ENCODE measurements around the genes MYH9 and NCF4.

- PRO-cap, 5 experiments, result peak in 5 of 5 experiments; most common plus-strand start chr22:36162718 (in 3); most common minus-strand start chr22:36162298 (in 1)
- RAMPAGE, long total RNA, 2 experiments, result no peak in any of the 2 experiments
- RRBS, result no CpG with 5 or more reads among the region's 9 CpGs
Observed at GRCh38 chr22:36161875-36162924, 1.6 kb upstream of the APOL3 start.

DNA sequence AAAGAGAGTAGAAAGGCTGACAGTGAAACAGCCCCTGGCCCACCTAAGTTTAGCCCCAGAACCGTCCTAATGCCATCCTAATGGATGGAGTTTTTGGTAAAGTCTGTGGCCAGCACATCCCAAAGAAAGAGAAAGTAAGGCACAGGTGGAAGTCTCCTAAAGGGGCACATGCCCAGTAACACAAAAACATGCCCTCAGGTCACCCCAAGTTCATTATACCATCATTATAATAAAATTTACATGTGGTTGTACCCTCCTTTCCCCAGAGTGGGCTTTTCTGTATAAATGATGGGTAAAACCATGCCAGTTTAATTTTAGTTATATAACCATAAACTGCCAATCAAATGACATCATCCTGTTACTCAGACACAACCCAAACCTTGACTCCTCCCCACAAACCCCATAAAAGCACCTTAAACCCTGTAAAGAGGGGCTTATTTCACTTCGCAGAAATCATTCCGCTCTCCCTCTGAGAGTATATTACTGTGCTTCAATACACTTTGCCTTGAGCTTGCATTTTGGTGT is 5.4 kb upstream of the APOL3 start:
- PRO-cap, 5 experiments, result peak in 2 of 5 experiments; most common plus-strand start position 430 of the sequence (in 2); most common minus-strand start position 279 of the sequence (in 1)
- RAMPAGE, long total RNA, 2 experiments, result no peak in any of the 2 experiments
- RRBS, result no CpG with 5 or more reads among the region's 3 CpGs

DNA sequence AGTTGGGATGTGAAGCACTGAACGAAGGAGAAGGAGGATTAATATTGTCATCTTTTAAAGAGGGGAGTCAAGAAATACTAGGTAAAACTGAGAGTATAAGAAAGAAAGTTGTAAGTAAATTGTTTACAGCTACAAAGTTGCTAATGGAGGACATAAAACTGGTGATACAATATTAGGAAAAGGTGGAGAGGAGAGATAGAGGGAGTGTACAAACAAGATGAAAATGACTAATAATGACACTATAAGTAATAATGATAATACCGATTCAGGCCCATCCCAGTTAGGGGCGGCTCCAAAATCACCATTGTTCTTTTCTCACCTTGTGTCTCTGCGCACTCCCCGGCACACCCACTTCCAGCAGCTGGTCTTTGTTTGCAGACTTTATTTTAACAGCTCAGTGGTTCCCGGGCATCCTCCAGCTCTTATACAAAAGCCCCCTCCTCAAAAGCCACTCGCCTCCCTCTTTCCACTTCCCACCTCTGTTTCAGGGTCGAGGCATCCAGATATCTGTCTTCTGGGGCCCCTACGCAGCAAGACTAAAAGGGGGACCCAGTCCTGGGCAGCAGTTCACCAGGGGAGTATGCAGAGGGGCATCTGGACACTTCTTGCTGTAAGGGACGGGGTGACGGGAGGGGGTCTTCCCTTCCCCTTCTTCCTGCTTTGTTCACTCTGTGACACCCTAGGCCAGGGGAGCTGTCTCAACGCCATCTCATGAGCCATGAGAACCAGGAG is 2.9 kb downstream of the APOL2 start:
- PRO-cap, 5 experiments, result no peak in any of the 5 experiments
- RAMPAGE, long total RNA, 2 experiments, result no peak in any of the 2 experiments
- RRBS, result 70% methylated on average over 1 of the region's 12 CpGs

DNA sequence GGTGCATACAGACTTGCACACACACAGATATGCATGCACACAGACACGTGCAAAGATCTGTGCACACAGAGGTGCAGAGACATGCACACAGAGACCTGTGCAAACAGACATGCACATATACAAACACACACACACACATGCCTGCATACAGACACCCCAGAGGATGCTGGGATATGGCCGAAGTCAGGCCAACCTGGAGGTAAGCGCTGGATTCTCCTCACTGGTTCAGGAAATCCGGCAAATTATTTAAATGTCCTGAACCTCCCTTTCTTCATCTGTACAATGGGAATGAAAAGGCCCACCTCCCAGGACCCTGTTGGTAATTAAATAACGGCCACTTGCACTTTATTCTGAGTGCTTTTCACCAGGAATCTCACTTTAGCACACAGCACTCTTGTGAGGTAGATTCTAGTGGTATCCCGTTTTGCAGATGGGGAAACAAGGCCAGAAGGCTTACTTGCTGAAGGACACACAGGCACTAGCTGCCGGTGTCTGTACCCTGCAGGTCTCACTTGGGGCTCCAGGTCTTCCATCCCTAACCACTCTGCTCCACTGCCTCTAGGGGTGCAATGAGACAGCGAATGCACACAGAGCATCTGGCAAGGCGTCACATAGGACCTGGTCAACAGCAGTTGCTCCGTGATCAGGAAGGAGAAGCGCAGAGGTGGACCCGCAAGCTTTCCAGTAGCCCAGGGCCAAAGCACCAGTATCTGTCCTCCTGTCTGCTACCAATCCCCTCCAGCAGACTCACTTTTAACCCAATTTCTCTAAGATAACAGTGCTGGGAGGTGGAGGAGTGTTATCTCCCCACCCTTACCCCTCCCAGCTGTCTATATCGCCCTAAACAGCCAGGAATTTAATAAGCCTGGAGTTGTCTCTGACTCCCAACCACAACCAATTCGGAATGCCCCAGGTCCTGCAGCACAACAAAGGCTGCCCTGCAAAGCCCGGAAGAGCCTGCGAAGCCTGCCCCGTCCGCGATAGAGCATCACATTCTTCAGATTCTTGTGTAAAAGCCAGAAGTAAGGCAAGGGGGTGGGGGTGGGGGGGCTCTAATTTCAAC is 19.6 kb downstream of the MYH9 start:
- PRO-cap, 5 experiments, result peak in 1 of 5 experiments; most common minus-strand start position 901 of the sequence (in 1)
- RAMPAGE, long total RNA, 2 experiments, result no peak in any of the 2 experiments
- RRBS, result no CpG with 5 or more reads among the region's 19 CpGs

- PRO-cap, 5 experiments, result peak in 4 of 5 experiments; most common plus-strand start chr22:36386467 (in 4); most common minus-strand start chr22:36387185 (in 2)
- RAMPAGE, long total RNA, 2 experiments, result no peak in any of the 2 experiments
- RRBS, result 2% methylated on average over 24 of the region's 57 CpGs
Observed at GRCh38 chr22:36386298-36387301, 1.2 kb downstream of the MYH9 start.

DNA sequence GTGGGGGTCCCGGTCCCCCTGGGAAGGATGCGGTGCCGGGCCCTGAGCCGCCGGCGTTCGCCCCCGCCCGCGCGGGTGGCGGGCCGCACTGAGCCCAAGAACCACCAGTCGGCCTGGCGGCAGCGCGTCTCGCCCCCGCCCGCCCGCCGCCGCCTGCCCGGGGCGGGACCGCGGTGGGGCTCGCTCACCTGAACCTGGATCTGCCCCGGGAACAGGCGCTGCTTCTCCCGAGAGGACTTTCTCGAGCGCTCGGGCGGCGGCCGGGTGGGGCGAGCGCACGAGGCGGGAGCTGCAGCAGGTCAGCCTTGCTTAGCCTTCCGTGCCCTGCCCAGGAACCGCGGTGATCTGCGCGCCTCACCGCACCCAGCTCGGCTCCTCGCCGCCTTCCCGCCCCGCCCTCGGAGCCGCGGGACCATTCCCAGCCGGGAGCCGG is at the start of gene MYH9:
Gene MYH9, minus strand, starts transcription at position 349 of the 433 bp plus-strand sequence.
- PRO-cap, 5 experiments, result peak in 5 of 5 experiments; most common minus-strand start position 347 of the sequence (in 3)
- RAMPAGE, long total RNA, 2 experiments, result start-site peak on the minus strand in 2 of 2 experiments, centred at positions 347 to 354 of the sequence, 631 to 1,910 reads per replicate
- RRBS, result 1% methylated on average over 30 of the region's 57 CpGs

- PRO-cap, 5 experiments, result no peak in any of the 5 experiments
- RAMPAGE, long total RNA, 2 experiments, result no peak in any of the 2 experiments
- RRBS, result 10% methylated on average over 2 of the region's 11 CpGs
Observed at GRCh38 chr22:36416848-36417666, 29.3 kb upstream of the MYH9 start.

DNA sequence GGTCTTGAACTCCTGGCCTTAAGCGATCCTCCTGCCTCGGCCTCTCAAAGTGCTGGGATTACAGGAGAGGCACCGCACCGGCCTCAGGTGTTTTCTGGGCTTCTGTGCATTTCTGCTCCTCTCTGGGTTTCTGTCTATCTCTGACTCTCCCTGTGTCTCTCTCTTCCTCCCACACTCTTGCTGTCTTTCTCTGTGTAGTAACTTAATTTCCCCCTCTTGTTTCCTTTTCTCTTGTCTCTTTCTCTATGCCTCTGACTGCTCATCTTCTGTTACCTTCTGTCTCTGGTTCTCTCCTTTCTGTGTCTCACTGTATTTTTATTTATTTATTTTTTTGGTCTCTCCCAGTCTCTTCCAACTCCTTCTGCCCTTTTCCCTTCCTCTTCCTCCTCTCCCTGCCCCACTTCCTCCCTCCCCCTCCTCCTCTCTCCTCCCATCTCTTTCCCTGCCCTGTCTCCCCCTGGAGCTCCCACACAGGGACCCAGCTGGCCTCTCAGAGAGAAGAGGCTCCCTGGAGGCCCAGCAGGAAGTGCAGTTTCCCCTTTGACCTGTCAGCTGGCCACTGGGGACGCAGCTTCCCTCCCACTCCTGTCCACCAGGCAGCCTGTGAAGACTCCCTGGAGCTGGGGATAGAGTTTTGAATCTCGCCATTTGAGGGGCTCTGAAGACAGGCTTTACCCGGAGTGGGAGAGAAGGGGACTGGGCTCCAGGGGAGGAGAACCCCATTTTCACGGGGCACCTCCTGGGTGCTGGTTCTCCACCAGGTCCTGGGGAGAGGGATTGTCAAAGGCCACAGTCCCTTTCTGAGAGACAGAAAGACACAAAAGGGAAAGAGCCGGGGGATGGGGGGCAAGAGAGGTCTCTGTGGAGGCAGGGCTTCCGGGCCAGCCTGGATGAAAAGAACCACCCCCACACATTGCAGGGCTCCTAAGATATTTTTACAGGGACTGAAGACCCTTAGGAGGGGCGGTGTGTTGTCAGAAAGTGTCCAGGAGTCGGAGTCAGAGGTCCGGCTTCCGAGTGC is 38.4 kb upstream of the MYH9 start:
- PRO-cap, 5 experiments, result no peak in any of the 5 experiments
- RAMPAGE, long total RNA, 2 experiments, result no peak in any of the 2 experiments
- RRBS, result 80% methylated on average over 1 of the region's 14 CpGs

DNA sequence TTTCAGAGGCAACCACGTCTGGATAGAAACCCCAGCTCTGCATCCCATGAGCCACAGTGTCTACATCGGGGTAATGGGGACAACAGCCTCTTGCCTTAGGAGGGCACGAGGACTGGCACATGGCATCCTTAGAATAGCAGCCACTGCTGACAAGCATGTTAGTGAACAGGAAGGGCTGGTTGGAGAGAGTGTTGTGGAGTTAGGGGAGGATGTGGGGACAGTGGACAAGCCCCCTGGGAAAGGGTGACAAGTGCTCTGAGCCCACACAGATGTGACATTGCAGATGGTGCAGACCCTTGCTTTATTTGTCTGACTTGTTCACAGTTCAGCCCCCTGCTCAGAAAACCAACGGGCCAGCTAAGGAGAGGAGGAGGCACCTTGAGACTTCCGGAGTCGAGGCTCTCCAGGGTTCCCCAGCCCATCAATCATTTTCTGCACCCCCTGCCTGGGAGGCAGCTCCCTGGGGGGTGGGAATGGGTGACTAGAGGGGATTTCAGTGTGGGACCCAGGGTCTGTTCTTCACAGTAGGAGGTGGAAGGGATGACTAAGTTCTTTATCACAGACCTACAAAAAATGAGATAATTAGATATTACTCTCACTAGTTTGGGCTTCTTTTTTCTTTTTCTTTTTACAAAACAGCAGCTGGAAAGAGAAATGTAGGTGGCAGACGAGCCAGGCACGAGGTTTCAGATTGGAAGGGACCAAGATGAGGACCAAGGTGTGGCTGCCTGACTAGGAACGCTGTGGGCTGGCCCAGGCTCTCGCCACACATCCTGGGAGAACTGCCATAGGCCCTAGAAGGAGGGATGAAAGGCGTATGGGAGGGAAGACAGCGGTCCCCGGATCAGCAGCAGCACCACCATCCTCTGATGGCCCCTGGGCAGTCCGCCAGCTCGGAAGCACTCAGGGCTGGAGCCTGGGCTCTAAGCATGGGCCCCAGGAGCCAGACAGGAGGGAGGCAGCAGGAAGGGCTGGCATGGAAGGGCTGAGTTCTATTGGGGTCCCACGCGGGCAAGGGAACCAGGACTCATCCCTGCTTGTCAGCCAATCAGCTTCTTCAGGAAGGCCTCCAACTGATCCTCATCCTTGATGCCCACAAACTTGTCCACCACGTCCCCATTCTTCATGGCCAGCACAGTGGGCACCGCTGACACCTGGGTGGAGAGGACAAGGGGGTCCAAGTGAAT is 14.3 kb downstream of the TXN2 start:
- PRO-cap, 5 experiments, result no peak in any of the 5 experiments
- RAMPAGE, long total RNA, 2 experiments, result no peak in any of the 2 experiments
- RRBS, result no CpG with 5 or more reads among the region's 19 CpGs

- PRO-cap, 5 experiments, result peak in 1 of 5 experiments; most common plus-strand start chr22:36528503 (in 1); most common minus-strand start chr22:36528390 (in 1)
- RAMPAGE, long total RNA, 2 experiments, result no peak in any of the 2 experiments
- RRBS, result no CpG with 5 or more reads among the region's 13 CpGs
Observed at GRCh38 chr22:36527927-36528763, 821 bp downstream of the EIF3D start.

DNA sequence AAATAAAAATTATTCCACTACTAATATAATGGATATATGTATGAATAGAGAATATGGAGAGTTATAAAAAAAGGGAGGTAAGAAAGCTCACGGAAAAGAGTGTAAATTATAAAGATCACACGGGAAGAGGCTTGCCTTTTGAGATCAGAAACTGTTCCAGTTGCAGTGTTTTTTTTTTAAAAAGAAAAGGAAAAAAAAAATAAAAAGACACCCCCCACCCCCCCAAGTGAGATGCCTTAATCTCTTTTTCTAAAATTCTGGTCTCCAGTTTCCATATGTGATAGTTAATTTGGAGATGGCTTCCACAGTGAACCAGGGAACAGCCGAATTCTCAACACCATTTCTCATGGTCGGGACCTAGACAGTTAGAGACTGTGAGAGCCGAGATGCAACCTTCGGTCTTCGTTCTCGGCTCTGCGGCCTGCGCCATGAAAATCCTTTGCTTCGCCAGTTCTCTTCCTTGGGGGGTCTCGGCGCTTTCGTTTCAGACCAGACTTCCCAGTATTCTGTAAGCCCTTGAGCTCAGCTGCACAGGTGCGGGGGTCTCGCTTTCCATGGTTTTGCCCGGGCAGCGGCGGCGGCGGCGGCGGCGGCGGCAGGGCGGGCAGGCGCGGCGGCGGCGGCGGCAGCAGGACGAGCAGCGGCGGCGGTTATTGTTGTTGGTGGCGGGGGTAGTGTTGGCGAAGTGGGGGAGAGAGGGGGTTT is 732 bp downstream of the CACNG2 start:
- PRO-cap, 5 experiments, result no peak in any of the 5 experiments
- RAMPAGE, long total RNA, 2 experiments, result no peak in any of the 2 experiments
- RRBS, result no CpG with 5 or more reads among the region's 38 CpGs

DNA sequence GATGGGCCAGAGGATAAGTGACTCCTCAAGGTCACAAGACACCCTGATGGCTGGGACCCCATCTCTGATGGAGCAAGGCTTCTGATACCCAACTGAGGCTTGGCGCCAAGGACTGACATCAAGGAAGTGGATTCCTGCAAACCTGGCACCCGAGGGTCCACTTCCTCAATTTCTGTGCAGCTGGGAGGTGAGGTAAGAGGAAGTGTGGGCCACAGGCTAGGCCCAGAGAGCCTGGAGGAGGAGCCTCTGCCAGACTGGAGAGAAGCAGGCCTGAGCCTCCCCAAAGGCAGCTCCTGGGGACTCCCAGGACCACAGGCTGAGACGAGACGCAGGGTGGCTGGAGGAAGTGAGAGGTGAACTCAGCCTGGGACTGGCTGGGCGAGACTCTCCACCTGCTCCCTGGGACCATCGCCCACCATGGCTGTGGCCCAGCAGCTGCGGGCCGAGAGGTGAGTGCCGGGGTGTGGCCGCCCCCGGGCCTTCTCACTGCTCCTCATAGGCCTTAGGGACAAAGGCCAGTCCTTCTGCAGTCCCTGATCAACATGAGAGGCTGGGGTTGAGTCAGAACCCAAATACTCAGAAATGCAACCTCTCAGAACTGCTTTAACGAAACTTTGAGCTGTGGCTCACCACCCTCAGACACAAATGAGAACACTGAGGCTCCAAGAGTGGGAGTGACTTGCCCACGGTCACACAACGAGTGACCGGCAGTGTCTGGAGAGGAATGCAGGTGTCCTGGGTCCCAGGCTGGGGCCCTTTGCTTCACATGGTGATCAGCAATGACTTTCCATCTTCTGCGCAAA is at the start of gene NCF4:
Gene NCF4, plus strand, starts transcription at position 252 of the 803 bp plus-strand sequence.
- PRO-cap, 5 experiments, result peak in 4 of 5 experiments; most common plus-strand start position 225 of the sequence (in 3)
- RAMPAGE, long total RNA, 2 experiments, result start-site peak on the plus strand in 1 of 2 experiments, centred at position 271 of the sequence, 112 reads per replicate
- RRBS, result no CpG with 5 or more reads among the region's 16 CpGs

- PRO-cap, 5 experiments, result no peak in any of the 5 experiments
- RAMPAGE, long total RNA, 2 experiments, result no peak in any of the 2 experiments
- RRBS, result no CpG with 5 or more reads among the region's 1 CpG
Observed at GRCh38 chr22:36914516-36914715, 988 bp downstream of the CSF2RB start.

- PRO-cap, 5 experiments, result peak in 2 of 5 experiments; most common plus-strand start chr22:37044257 (in 2); most common minus-strand start chr22:37044112 (in 2)
- RAMPAGE, long total RNA, 2 experiments, result no peak in any of the 2 experiments
- RRBS, result no CpG with 5 or more reads among the region's 20 CpGs
Observed at GRCh38 chr22:37043544-37044495, 7.7 kb upstream of the KCTD17 start.

- PRO-cap, 5 experiments, result no peak in any of the 5 experiments
- RAMPAGE, long total RNA, 2 experiments, result no peak in any of the 2 experiments
- RRBS, result 83% methylated on average over 5 of the region's 13 CpGs
Observed at GRCh38 chr22:37074784-37075206, 23.3 kb downstream of the KCTD17 start.

- PRO-cap, 5 experiments, result peak in 2 of 5 experiments; most common plus-strand start chr22:37197319 (in 1); most common minus-strand start chr22:37196960 (in 1)
- RAMPAGE, long total RNA, 2 experiments, result no peak in any of the 2 experiments
- RRBS, result no CpG with 5 or more reads among the region's 14 CpGs
Observed at GRCh38 chr22:37196528-37197503, 8.8 kb upstream of the C1QTNF6 start.

GRCh38 chr22:37289876-37290194 is 7.5 kb downstream of the CYTH4 start:
- PRO-cap, 5 experiments, result no peak in any of the 5 experiments
- RAMPAGE, long total RNA, 2 experiments, result no peak in any of the 2 experiments
- RRBS, result no CpG with 5 or more reads among the region's 3 CpGs

DNA sequence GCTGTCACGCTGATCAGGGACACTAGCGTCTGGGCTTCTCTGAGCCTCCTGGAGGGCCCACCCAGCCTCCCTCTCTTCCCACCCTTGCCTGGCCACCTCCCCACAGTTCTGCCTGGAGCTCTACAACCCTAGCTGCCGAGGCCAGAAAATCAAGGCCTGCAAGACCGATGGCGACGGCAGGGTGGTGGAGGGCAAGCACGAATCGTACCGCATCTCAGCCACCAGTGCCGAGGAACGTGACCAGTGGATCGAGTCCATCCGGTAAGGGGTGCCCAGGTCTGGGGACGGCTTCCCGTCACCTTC is 29.6 kb downstream of the CYTH4 start:
- PRO-cap, 5 experiments, result no peak in any of the 5 experiments
- RAMPAGE, long total RNA, 2 experiments, result no peak in any of the 2 experiments
- RRBS, result 93% methylated on average over 3 of the region's 15 CpGs

GRCh38 chr22:37324368-37325327 is 42.3 kb downstream of the CYTH4 start:
- PRO-cap, 5 experiments, result peak in 1 of 5 experiments; most common plus-strand start chr22:37324872 (in 1); most common minus-strand start chr22:37324743 (in 1)
- RAMPAGE, long total RNA, 2 experiments, result no peak in any of the 2 experiments
- RRBS, result 4% methylated on average over 25 of the region's 71 CpGs

DNA sequence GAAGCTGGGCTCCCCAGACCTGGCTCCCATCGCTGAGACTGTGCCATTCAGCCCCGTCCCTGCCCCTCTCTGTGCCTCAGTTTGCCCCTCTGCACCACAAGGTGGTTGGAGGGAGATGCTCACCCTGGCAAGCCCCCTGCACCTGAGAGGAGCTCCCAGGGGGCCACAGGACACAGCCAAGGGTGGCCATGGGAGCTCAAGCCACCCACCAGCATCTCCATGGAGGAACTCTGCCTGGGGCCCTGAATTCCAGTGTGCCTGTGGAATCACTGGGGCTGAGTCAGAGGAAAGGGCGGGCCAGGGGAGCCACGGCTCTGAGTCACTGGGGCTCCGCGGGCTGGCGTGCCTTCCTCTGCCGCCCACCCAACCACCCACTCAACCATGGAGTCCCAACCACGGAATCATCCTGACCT is 6.1 kb upstream of the CARD10 start:
- PRO-cap, 5 experiments, result no peak in any of the 5 experiments
- RAMPAGE, long total RNA, 2 experiments, result no peak in any of the 2 experiments
- RRBS, result no CpG with 5 or more reads among the region's 9 CpGs